Vagina (tissue), 1 donor: ENCODE results near the gene CD27.

DNA sequence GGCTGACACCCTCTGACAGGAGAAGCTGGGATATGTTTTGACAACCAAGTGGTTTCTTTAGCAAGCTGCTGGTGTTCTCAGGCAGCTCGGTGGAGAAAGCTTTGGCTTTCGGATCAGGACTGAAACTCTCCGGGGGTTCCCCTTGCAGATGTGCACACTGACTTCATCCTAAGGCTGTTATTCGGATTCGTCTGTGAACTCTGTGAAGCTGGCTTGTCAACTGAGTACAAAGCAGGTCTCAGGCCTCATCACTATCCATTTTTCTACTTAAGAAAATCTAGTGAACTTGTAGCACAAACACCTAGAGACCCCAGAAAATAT lies 15.8 kb downstream of the KCNA5 start:
- PRO-cap, result no peak
- RAMPAGE, long total RNA, result no peak

DNA sequence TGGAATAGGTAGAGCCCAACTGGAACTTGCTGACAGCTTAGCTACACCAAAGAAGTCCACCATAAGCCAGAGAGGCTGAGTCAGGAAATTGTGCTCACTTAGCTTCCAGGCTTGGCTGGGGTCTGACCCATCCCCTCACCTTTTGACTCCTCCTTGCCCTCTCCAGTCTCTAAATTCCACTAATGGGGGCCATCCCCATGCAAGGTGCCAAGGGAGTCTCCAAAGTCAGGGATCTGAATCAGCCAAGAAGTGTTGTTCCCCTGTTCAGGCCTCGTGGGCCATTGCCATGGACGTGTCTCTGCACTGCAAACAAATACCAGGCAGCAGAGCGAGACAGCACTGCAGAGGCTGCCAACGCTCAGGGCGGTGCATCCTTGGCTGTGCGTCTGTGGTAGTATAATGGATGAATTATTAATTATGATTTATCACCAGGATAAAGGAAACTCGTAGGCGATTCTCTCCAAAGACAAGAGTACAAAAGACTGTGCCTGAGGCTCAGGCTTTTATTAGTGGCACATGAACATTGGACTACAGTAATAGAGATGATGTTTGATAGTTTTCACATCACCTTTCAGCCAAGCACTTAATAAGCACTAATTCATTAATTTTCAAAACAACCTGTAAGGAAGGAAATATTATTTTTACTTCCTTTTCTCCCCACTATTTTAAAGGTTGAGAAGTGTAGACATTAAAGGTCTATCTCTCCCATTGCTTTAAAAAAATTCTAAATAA lies 122.2 kb upstream of the NTF3 start:
- PRO-cap, result no peak
- RAMPAGE, long total RNA, result no peak

GRCh38 chr12:5431047-5431565 lies 802 bp upstream of the NTF3 start:
- PRO-cap, result unidirectional peak, plus-strand start at chr12:5431172
- RAMPAGE, long total RNA, result no peak

- PRO-cap, result no peak
- RAMPAGE, long total RNA, result no peak
These were observed 5.8 kb downstream of the NTF3 start for GRCh38 chr12:5437633-5438180.

DNA sequence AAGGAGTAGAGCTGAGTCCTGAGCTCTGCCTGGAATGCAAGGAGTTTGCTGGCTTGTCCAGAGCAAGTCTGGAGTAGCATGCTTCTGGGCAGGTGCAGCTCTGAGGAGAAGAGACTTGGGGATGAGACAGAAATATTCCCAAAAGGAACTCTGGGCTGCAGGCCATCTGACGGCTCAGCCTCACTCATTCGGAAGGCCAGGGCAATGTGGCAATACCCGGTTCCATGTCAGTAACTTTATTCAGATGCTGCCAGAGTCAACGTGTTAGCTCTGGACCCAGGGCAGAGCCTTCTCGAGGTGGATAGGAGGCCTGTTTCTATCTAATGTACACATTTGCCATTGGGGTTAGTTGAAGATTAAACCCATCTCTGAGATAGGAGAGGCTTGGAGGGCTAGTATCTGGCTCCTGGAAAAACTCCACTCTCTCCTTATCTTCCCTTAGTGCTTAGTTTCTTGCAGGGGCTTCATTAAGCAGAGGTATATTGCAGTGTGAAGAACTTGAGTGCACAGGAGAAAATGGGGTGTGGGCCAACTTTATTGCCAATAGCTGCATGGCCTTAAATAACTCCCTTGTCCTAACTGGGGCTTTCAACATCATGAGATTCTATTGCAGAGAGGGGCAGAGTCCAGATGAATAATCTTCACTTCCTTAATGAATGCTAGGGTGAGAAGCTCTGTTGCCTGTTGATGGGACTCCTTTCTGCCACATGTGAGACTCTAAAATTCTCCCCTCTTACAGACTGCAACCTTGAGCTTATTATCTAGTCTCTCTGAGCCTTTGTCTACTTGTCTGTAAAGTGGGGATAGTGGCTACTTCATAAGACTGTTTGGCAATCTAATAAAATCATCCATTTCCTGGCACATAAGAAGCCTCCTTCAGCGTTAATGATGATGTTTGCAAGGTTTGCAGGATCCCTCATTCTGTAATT lies 65.7 kb downstream of the NTF3 start:
- PRO-cap, result no peak
- RAMPAGE, long total RNA, result no peak

DNA sequence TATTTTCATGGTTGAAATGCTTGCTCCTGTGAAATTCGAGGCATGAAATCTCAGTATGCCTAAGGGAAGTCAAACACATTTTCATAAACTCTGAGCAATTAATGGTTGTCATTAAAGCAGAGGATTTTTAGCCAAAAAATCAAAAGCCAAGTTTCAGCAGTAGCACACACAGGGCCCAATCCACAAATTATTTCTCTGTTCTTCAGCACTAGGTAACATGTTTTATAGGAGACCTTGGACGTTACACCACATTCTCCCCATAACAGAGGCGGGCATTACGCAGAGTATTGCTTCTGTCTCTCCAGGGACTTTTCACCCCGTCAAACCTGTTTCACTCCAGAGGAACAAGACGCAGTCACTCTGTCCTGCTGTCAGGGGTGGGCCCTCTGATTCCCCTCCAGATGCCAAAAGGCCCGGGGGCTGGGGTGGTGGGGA lies 71.7 kb downstream of the NTF3 start:
- PRO-cap, result no peak
- RAMPAGE, long total RNA, result no peak

- PRO-cap, result no peak
- RAMPAGE, long total RNA, result no peak
These were observed 70.6 kb downstream of the ANO2 start for GRCh38 chr12:5874432-5874816.

GRCh38 chr12:6072007-6073019 lies 52.2 kb downstream of the VWF start:
- PRO-cap, result no peak
- RAMPAGE, long total RNA, result no peak

DNA sequence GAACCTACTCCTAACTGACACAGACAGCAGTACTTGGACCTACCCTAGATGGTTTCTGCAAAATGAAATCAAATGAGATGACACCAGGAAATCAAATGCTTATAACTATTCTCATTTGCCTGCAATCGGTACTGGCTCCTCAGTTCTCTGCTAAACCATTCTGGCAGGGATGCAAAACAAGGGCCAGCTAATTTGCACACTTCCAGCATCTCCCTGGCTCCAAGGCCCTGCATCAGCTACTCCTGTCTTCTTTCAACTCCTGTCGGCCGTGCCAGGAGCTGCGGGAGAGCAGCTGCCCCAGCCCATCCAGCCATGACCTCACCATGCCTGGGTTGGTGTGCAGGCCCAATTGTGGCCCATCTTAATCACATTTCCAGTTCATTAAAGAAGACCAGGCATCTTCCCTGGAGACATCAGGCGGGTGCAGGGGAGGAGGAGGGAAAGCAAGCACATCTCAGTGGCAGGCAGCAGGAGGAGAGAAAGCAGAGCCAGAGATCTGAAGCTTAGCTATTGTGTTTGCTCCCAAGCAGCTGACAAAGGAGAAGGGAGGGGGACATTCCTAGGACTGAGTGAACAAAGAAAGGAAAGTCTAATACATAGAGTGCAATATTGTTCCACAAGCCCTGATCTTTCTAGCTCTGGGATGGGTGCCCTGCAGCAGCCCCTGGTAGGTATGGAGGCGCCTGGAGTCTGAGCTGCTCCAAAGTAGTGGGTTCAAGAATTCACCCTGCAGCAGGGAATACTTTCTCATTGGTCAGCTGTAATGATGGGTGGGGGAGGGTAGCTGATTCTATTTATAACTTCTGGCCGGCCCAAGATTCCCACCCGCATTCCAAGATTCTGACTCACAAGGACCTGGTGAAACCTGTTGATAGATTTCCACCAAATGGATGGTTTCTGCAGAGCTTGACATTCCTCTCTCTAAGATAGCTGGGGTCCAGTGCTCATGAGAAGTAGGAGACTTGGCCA lies 40.1 kb downstream of the VWF start:
- PRO-cap, result no peak
- RAMPAGE, long total RNA, result no peak

DNA sequence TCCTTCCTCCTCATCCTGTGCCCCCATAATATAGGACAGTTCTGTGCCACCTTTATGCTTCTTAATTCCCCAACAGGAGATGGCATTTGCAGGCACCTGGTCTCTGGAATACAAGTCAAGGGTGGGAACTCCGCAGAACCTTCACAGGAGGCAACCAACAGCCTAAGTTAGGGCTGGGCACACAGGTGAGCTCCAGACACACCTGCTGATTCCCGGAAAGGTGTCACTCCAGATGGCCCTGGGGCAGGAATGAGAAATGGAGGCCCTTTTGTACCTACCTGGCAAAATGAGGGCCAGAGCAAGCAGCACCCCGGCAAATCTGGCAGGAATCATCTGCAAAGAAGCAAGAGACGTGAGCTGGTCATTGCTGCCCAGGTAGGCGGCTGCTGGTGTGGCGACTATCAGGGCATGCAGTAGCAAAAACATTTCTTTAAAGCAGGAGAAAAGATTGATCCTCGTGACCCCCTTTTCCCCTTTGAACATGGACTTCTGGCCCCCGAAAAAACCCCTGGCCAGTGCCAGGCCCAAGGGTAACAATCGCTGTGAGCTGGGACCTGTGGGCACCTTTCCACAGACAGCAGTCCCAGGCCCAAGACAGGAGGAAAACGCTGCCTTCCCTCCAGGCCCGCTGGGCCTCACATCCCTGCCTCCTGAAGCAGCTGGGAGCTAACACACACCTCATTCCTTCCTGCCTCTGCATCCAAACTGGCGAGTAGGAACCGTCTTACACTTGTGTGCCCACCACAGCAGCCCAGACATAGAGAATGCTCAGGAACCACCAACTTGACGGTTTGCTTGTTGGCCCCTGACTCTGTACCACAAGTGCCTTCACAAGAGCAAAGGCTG lies 1.4 kb downstream of the VWF start:
- PRO-cap, result no peak
- RAMPAGE, long total RNA, result no peak

DNA sequence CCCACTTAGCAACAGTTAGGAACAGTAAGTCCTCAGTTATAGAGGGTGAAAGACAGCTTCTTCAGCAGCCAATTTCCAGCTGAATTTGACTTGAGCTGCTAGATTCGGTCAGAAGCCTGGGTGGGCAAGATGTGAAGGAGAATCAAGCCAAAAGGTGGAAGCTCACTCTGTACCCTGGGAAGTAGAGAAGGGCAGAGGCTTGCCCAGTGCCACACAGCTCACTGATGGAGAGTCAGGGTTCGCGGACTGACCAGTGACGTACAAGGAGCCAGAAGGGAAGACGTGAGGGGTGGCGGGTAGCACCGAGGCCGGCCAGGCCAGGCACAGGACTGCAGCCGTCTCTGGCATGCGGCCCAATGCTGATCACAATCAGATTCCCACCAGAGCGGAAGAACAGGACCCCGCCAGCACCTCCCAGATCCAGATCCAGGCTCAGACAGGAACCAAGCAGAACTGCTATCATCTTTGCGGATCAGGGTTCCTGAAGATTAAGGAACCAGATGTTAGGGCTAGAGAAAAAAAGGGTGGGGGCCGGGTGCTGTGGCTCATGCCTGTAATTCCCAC lies 30.5 kb upstream of the VWF start:
- PRO-cap, result no peak
- RAMPAGE, long total RNA, result no peak

- PRO-cap, result no peak
- RAMPAGE, long total RNA, result no peak
These were observed 7.1 kb downstream of the CD9 start for GRCh38 chr12:6207015-6207972.

- PRO-cap, result no peak
- RAMPAGE, long total RNA, result no peak
These were observed 15.5 kb upstream of the PLEKHG6 start for GRCh38 chr12:6294786-6295580.

DNA sequence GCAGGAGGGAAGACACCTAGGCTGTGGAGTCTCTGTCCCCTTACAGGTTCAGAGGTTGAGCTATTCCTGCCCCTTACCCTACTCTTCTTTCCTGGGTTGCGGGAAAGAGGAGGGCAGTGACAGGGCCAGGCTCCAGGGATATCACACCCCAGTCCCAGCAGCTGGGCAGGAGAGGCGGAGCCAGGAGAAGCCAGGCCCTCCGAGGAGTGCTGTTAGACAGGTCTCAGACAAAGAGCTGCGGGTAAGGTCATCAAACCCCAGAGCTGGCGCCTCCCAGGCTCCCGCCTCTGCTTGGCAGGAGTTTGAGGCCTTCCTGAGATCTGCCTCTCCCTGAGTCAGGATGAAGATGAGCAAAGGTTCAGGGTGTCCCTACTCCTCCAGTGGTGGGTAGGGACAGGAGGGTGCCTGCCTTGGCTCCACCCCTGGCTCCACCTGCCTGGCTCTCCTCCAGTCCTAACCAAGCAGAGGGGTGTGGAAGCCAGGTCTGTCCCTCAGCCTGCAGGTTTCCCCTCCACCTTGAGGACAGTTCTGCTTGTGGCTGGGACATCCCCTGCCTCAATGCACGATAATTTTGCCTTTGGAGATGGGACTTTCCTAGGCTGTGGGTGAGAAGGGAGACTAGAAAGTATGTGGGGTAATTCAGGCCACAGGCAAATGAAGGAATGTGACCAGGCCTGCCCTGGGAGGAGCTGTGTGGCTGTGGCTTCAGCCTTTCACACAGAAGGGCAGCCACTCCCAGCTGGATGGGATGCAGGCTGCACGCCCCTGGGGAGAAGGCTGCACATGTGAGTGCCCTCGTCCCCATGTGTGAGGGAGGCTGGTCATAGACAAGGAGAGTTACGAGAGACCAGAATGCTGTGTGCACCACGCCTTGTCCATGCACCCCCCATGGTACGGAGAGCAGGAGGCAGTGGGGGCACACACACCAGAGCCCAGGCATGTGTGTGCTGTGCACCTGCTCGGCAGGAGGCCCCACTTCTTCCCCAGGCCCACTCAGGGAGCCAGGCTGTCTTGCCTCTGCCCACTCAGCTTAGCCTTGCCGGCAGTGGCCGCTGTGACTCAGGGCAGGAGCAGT lies 2.3 kb downstream of the PLEKHG6 start:
- PRO-cap, result no peak
- RAMPAGE, long total RNA, result no peak

DNA sequence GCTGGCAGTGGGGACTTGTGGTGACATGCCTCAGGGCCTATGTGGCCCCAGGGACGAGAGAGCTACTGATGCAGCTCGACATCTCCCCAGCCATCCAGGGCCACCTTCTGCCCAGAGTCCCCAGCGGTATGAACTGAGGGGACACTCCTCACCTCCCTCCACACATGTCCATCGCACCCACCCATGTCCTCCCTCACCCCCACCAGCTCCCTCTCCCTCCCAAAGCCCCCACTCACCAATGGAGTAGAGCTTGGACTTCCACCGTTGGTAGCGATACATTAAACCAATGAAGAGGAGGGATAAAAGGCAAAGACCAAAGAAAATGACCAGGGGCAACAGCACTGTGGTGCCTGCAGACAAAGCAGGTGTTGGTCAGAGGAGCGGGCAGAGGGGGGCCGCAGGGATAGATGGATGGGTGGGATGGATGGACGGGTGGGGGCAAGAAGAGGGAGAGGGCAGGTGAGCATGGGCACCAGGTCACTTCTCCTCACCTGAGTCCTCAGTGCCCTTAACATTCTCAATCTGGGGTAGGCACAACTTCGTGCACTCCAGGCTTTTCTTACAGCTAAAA lies 11.4 kb downstream of the TNFRSF1A start:
- PRO-cap, result no peak
- RAMPAGE, long total RNA, result no peak

GRCh38 chr12:6336961-6337588 lies 4.8 kb downstream of the TNFRSF1A start:
- PRO-cap, result bidirectional peak, plus-strand start at chr12:6337412, minus-strand start at chr12:6337198
- RAMPAGE, long total RNA, result no peak

- PRO-cap, result no peak
- RAMPAGE, long total RNA, result no peak
These were observed 13.6 kb upstream of the TNFRSF1A start for GRCh38 chr12:6355479-6355939.

- PRO-cap, result no peak
- RAMPAGE, long total RNA, result start-site peak on the minus strand at chr12:6371199-6371299, 10 reads
These were observed 4.1 kb downstream of the SCNN1A start for GRCh38 chr12:6371096-6371774.

DNA sequence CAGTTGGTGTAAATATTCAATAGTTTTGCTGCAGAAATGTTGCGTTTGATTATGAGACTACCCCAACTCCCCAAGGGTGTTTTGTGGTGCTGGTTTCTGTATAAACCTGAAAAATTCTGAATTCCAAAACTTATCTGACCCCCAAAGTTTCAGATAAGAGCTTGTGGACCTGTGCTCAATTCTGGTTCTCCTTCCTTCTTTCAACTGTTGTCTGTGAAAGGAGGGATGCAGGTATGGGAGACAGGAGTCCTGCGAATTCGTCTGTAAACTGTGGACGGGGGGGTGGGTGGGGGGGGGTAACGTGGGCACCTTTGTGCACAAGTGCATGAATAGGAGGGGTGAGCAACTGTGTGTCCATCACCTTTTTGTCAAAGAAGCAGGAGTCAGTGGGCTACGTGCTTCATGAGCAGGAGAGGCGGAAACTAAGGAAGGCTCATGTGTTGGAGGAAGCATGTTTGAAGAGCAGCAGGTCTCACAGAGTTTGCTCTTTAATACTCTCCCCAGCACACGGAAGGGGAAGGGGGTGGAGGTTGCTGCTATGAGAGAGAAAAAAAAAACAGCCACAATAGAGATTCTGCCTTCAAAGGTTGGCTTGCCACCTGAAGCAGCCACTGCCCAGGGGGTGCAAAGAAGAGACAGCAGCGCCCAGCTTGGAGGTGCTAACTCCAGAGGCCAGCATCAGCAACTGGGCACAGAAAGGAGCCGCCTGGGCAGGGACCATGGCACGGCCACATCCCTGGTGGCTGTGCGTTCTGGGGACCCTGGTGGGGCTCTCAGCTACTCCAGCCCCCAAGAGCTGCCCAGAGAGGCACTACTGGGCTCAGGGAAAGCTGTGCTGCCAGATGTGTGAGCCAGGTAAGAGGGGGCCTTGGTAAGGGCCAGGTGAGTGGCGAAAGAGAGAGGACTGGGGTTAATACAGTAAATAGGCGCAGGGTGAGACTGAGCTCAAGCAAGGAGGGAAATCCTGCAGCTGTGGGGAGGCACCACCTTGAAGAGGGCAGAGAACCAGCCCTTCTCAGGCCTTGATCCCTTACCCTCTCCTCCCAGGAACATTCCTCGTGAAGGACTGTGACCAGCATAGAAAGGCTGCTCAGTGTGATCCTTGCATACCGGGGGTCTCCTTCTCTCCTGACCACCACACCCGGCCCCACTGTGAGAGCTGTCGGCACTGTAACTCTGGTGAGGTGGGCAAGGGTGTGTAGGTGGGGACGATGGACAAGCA lies at the start of gene CD27:
TSS of gene CD27 (plus strand) at position 579 of the 1,222 bp plus-strand sequence.
- PRO-cap, result no peak
- RAMPAGE, long total RNA, result no peak

DNA sequence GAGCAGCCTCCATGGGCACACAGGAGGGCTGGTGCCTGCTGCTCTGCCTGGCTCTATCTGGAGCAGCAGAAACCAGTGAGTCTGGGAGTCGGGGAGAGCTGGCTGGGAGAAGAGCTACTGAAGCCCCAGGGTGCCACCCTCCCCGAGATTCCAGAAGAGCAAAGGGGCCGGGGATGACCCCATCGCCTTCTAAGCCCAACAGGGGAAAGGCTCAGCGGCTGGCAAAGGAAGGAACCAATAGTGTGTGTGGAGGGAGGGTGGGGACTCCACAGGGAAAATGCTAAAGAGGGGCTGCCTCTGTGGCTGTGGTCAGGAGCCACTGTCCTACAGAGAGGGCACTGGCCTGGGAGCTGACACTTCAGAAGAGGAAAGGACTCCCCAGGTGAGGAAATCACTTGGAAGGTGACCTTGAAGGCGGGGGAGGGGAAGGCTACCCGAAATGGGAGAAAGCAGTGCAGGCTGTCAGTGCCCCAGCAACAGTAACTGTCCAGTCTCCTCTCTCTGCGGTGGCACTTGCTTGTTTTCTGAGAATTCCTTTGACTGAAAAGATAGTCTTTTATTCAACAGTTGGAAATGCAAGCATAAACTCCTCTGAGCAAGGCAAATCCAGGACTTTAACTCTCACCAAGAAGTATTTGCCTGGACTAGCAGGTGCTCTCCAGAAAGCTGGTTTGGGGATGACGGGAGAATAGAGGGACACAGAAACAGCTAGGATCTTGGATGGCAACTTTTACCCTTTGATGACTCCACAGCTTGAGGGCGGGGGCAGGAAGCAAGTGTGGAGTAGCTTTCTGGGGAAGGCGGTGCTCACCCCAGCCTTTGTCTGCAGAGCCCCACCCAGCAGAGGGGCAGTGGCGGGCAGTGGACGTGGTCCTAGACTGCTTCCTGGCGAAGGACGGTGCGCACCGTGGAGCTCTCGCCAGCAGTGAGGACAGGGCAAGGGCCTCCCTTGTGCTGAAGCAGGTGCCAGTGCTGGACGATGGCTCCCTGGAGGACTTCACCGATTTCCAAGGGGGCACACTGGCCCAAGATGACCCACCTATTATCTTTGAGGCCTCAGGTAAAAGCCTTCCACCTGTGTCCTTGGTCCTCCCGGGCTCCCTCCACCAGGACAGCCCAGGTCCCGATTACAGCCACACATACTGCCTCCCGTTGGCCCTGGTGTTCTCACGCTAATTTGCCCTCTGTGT lies 791 bp downstream of the TAPBPL start:
- PRO-cap, result bidirectional peak, plus-strand start at position 482 of the sequence, minus-strand start at position 191 of the sequence; bidirectional peak, plus-strand start at position 843 of the sequence, minus-strand start at position 732 of the sequence
- RAMPAGE, long total RNA, result no peak